HepG2 (cell line): ENCODE measurements around the gene RGS2.

DNA sequence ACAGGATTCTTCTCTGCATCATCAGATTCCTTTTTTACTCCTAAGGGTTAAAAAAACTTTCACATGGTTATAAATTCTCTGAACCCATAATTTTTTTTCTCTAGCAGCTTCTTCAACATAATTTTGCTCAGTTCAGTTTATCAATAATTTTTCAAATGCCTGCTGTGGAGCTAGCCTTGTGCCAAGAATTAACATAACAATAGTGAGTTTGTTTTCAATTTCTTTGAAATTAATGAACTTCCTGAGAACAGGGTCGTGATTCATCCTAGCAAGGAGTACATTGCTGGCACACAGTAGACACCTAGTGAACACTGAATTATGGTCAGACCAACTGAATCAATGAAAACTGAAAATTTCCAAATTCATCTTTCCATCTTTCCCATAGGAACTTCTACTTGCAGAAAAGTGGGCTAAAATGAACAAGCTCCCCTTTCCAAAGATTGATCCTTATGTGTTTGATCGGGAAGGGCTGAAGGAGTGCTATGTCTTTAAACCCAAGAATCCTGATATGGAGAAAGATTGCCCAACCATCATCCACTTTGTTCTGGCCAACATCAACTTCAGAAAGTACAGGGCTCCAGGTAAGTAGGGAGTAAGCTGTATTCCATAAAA, 148.6 kb downstream of the PLA2G4A start:
- RRBS, 2 experiments: no CpG with 5 or more reads among the region's 2 CpGs
CAGE:
- cytosol, long polyA minus RNA: no peak
- cytosol, long polyA plus RNA: no peak
- long polyA plus RNA: no peak
- nucleus, long polyA minus RNA: no peak
- nucleus, long polyA plus RNA: no peak

DNA sequence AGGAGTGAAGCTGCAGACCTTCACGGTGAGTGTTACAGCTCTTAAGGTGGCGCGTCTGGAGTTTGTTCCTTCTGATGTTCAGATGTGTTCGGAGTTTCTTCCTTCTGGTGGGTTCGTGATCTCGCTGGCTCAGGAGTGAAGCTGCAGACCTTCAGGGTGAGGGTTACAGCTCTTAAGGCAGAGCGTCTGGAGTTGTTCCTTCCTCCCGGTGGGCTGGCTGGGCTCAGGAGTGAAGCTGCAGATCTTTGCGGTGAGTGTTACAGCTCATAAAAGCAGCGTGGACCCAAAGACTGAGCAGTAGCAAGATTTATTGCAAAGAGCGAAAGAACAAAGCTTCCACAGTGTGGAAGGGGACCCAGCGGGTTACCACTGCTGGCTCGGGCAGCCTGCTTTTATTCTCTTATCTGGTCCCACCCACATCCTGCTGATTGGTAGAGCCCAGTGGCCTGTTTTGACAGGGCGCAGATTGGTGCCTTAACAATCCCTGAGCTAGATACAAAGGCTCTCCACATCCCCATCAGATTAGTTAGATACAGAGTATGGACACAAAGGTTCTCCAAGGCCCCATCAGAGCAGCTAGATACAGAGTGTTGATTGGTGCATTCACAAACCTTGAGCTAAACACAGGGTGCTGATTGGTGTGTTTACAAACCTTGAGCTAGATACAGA, 244.4 kb downstream of the PLA2G4A start:
- RRBS, 2 experiments: no CpG with 5 or more reads among the region's 14 CpGs
CAGE:
- cytosol, long polyA minus RNA: no peak
- cytosol, long polyA plus RNA: no peak
- long polyA plus RNA: no peak
- nucleus, long polyA minus RNA: no peak
- nucleus, long polyA plus RNA: no peak

DNA sequence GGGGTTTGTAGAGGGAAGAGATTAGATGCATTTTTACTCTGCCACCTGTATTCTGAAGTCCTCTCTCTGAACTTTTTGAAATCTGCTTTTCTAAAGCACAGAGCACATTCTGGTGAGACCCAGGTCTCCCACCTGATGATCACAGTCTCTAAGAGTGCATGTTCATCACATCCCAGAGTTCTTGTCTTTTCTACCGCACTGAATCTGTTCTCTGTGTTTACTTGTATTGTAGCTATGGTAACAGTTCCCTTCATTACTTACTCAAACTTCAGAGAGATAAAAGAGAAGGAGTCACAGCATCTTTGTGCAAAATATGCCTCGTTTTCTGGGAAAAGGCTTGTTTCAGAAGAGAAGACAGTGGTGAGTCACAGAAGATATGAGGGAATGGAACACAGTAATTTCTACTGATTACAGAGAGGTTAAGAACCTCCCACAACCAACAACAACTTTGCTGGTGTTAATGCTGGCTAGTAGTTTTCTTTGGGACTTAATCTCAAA, 580.6 kb downstream of the PLA2G4A start:
- RRBS, 2 experiments: no CpG with 5 or more reads among the region's 2 CpGs
CAGE:
- cytosol, long polyA minus RNA: no peak
- cytosol, long polyA plus RNA: no peak
- long polyA plus RNA: no peak
- nucleus, long polyA minus RNA: no peak
- nucleus, long polyA plus RNA: no peak

- RRBS, 2 experiments: no CpG with 5 or more reads among the region's 5 CpGs
CAGE:
- cytosol, long polyA minus RNA: no peak
- cytosol, long polyA plus RNA: no peak
- long polyA plus RNA: no peak
- nucleus, long polyA minus RNA: no peak
- nucleus, long polyA plus RNA: no peak
Measured at GRCh38 chr1:191756015-191756246, 402.3 kb upstream of the RGS18 start.

GRCh38 chr1:191823691-191824237, 334.5 kb upstream of the RGS18 start:
- RRBS, 2 experiments: no CpG with 5 or more reads among the region's 1 CpG
CAGE:
- cytosol, long polyA minus RNA: no peak
- cytosol, long polyA plus RNA: no peak
- long polyA plus RNA: no peak
- nucleus, long polyA minus RNA: no peak
- nucleus, long polyA plus RNA: no peak

GRCh38 chr1:192530162-192530767, 45.3 kb upstream of the RGS1 start:
- RRBS, 2 experiments: no CpG with 5 or more reads among the region's 2 CpGs
CAGE:
- cytosol, long polyA minus RNA: no peak
- cytosol, long polyA plus RNA: no peak
- long polyA plus RNA: no peak
- nucleus, long polyA minus RNA: no peak
- nucleus, long polyA plus RNA: no peak

DNA sequence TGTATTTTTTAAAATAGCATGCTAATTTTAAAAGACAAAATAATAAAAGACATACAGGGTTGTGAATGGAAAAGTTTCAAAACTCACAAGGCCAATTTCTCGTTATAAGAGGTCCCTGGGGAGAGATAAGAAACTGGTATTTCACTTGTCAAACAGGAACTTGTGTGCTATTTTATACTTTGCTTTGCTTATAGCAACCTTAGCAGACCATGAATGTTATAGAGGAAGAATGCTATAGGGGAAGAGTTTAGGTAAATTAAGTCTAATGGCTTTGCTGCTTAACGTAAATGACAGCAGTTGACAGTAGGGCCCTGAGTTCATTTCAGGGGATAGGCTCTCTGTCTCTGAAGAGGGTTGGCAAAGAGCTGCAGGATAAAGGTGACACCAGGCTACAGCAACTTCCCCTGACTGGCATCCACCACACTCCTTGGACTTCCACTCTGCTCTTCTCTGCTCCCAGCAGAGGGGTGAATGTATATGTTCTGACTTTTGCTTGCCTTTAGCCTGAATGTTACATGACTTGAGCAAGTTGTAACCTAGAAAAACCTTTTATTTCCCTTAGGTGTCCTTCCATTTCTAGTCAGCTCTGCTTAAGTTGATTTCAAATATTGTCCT, 9.2 kb upstream of the RGS13 start:
- RRBS, 2 experiments: no CpG with 5 or more reads among the region's 2 CpGs
CAGE:
- cytosol, long polyA minus RNA: no peak
- cytosol, long polyA plus RNA: no peak
- long polyA plus RNA: no peak
- nucleus, long polyA minus RNA: no peak
- nucleus, long polyA plus RNA: no peak

GRCh38 chr1:192808965-192809122, at the start of gene RGS2:
RGS2 (plus strand) TSS chr1:192809039.
- RRBS, 2 experiments: 1 to 4% methylated on average over 11 of the region's 14 CpGs
CAGE:
- cytosol, long polyA minus RNA: no peak
- cytosol, long polyA plus RNA: no peak
- long polyA plus RNA: no peak
- nucleus, long polyA minus RNA: no peak
- nucleus, long polyA plus RNA: no peak

DNA sequence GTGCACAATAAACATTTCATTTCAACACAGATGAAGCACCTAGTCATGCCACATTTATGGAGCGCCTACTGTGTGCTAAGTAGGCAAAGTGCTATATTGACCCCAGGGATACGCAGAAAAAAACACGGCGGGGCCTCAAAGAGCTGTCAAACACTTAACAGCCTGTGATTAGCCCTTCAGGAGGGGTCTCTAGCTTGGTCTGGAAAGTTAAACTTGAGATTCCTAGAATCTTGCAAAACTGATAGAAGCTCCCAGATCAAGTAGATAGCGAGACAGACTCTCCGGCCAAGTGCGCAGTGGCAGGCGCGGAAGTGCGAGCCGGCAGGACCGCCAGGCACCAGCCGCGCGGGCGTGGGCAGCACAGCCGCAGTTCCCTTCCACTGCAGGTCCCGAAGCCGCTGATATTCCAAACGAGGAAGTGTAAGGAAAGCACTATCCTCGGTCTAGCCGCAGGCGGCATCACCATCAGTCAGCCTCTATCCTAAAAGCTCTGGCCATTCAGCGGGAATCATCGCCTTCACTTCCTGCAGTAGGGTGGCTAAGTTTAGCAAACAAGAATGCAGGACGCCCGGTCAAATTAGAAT, 840 bp downstream of the GLRX2 start:
- RRBS, 2 experiments: 0 to 2% methylated on average over 4 to 6 of the region's 27 CpGs
CAGE:
- cytosol, long polyA minus RNA: no peak
- cytosol, long polyA plus RNA: no peak
- long polyA plus RNA: no peak
- nucleus, long polyA minus RNA: no peak
- nucleus, long polyA plus RNA: no peak

- RRBS, 2 experiments: no CpG with 5 or more reads among the region's 10 CpGs
CAGE:
- cytosol, long polyA minus RNA: no peak
- cytosol, long polyA plus RNA: no peak
- long polyA plus RNA: no peak
- nucleus, long polyA minus RNA: no peak
- nucleus, long polyA plus RNA: no peak
Measured at GRCh38 chr1:193216865-193217415, 30.5 kb upstream of the B3GALT2 start.

DNA sequence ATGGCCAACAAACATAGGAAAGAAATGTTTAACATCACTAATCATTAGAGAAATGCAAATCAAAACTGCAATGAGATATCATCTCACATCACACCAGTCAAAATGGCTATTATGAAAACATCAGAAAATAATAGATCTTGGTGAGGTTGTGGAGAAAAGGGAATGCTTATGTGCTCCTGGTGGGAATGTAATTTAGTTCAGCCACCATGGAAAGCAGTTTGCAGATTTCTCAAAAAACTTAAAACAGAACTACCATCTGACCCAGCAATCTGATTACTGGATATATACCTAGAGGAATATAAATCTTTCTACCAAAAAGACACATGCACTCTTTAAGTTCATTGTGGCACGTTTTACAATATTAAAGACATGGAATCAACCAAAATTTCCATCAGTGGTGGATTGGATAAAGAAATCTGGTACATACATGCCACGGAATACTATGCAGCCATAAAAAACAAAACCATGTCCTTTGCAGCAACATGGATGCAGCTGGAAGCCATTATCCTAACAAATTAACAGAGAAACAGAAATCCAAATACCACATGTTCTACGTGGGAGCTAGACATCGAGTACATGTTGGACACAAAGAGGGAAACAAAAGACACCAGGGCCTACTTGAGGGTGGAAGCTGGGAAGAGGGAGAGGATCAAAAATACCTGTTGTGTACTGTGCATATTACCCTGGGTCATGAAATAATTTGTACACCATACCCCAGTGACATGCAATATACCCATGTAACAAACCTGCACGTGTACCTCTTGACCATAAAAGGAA, 32.9 kb upstream of the B3GALT2 start:
- RRBS, 2 experiments: no CpG with 5 or more reads among the region's 5 CpGs
CAGE:
- cytosol, long polyA minus RNA: no peak
- cytosol, long polyA plus RNA: no peak
- long polyA plus RNA: no peak
- nucleus, long polyA minus RNA: no peak
- nucleus, long polyA plus RNA: no peak

- RRBS, 2 experiments: no CpG with 5 or more reads among the region's 11 CpGs
CAGE:
- cytosol, long polyA minus RNA: no peak
- cytosol, long polyA plus RNA: no peak
- long polyA plus RNA: no peak
- nucleus, long polyA minus RNA: no peak
- nucleus, long polyA plus RNA: no peak
Measured at GRCh38 chr1:193313298-193313844, 127.0 kb upstream of the B3GALT2 start.

DNA sequence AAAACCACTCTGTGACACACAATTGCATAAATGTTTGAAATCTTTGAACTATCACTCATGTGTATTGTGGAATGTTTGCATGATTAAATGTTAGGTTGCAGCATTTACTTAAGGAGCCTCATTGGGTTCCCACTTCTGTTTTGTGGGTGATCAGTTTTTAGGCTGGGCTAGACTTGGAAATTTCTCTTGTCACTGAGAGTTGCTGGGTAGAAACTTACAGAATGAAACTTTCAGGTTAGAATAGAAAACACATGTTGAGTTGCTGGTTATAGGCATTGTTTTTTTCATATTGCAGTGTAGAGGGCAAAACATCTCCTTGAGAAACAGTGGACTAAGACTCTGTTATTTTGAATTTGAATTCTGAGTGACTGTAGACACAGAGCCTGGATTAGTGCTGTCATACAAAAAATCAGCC, 270.6 kb upstream of the B3GALT2 start:
CAGE:
- cytosol, long polyA minus RNA: no peak
- cytosol, long polyA plus RNA: no peak
- long polyA plus RNA: no peak
- nucleus, long polyA minus RNA: no peak
- nucleus, long polyA plus RNA: no peak

GRCh38 chr1:193634630-193635040, 448.2 kb upstream of the B3GALT2 start:
- RRBS, 2 experiments: no CpG with 5 or more reads among the region's 1 CpG
CAGE:
- cytosol, long polyA minus RNA: no peak
- cytosol, long polyA plus RNA: no peak
- long polyA plus RNA: no peak
- nucleus, long polyA minus RNA: no peak
- nucleus, long polyA plus RNA: no peak

GRCh38 chr1:194859242-194860217, 1673.1 kb upstream of the B3GALT2 start:
- RRBS, 2 experiments: no CpG with 5 or more reads among the region's 34 CpGs
CAGE:
- cytosol, long polyA minus RNA: no peak
- cytosol, long polyA plus RNA: no peak
- long polyA plus RNA: no peak
- nucleus, long polyA minus RNA: no peak
- nucleus, long polyA plus RNA: no peak

- RRBS, 2 experiments: no CpG with 5 or more reads among the region's 1 CpG
CAGE:
- cytosol, long polyA minus RNA: no peak
- cytosol, long polyA plus RNA: no peak
- long polyA plus RNA: no peak
- nucleus, long polyA minus RNA: no peak
- nucleus, long polyA plus RNA: no peak
Measured at GRCh38 chr1:196181217-196181609, 427.0 kb downstream of the KCNT2 start.

DNA sequence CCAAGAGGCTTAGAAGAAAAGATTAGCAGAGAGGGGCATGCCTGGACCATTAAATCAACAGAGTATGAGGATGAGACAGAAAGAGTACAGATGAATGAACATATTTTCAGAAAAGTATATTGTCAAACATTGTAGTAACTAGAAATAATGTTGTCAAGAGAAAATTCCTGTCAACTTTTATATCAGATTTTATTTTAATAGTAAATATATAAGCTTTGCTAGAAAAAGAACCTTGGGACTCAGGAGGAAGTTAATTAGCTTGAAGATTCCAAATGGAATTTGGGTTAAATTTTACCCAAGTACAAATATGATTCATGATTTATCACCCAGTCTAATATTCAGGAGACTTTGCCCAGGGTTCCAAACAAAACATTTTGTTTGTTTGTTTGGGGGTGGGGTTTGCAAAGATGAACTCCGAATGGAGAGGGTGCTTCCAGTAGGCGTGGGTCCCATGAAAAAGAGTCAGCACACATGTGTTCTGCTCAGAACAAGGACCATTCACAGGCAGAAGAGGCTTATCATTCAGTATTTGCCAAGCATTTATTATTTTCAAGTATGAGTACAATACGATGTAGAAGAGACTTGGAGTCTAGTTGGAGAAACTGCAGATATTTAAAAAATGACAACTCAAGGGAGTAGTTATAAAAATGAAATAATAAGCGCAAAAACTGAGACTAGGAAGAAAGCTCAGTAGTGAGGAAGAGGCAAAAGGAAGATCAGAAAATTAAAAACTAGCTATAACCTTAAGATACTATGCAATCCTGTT, 23.5 kb downstream of the KCNT2 start:
- RRBS, 2 experiments: no CpG with 5 or more reads among the region's 4 CpGs
CAGE:
- cytosol, long polyA minus RNA: no peak
- cytosol, long polyA plus RNA: no peak
- long polyA plus RNA: no peak
- nucleus, long polyA minus RNA: no peak
- nucleus, long polyA plus RNA: no peak

DNA sequence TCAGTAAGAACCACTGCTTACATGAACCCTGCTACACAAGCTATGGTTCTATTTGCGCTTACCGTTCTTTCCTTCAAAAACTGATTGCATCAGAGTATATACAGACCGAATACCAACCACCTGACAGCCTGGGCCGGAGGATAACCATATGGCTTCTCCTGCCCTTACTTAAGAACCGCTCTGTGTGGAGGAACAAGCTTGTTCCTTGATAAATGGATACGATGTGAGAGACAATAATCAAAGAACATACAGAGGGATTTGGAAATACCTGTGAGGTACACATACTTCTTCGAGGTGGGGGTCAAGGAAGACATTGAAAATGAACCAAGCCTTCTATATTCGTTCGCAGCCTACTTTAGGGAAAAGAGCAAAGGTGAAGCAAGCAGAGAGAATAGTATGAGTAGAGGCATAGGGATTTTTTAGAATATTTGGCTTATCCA, 1.2 kb upstream of the KCNT2 start:
- RRBS, 2 experiments: no CpG with 5 or more reads among the region's 9 CpGs
CAGE:
- cytosol, long polyA minus RNA: no peak
- cytosol, long polyA plus RNA: no peak
- long polyA plus RNA: no peak
- nucleus, long polyA minus RNA: no peak
- nucleus, long polyA plus RNA: no peak

GRCh38 chr1:196655164-196655459, 3.3 kb downstream of the CFH start:
- RRBS, 2 experiments: no CpG with 5 or more reads among the region's 3 CpGs
CAGE:
- cytosol, long polyA minus RNA: no peak
- cytosol, long polyA plus RNA: no peak
- long polyA plus RNA: no peak
- nucleus, long polyA minus RNA: no peak
- nucleus, long polyA plus RNA: no peak

- RRBS, 2 experiments: no CpG with 5 or more reads among the region's 5 CpGs
CAGE:
- cytosol, long polyA minus RNA: no peak
- cytosol, long polyA plus RNA: no peak
- long polyA plus RNA: no peak
- nucleus, long polyA minus RNA: no peak
- nucleus, long polyA plus RNA: no peak
Measured at GRCh38 chr1:196743265-196743786, 31.3 kb upstream of the CFHR3 start.